Measurements from ENCODE around the genes DAB1, TACSTD2, FGGY and HOOK1.

GRCh38 chr1:57282871-57283192 lies 141.0 kb downstream of the DAB1 start:
- PRO-cap: no peak

- PRO-cap: no peak
Measured at GRCh38 chr1:57423638-57424617, at the start of gene DAB1. Gene DAB1 (minus strand): TSS chr1:57424060.

- PRO-cap: bidirectional peak, plus-strand start at chr1:58577567, minus-strand start at chr1:58577252
Measured at GRCh38 chr1:58576843-58577725, at the start of gene TACSTD2. Gene TACSTD2 (minus strand): TSS chr1:58577252.

DNA sequence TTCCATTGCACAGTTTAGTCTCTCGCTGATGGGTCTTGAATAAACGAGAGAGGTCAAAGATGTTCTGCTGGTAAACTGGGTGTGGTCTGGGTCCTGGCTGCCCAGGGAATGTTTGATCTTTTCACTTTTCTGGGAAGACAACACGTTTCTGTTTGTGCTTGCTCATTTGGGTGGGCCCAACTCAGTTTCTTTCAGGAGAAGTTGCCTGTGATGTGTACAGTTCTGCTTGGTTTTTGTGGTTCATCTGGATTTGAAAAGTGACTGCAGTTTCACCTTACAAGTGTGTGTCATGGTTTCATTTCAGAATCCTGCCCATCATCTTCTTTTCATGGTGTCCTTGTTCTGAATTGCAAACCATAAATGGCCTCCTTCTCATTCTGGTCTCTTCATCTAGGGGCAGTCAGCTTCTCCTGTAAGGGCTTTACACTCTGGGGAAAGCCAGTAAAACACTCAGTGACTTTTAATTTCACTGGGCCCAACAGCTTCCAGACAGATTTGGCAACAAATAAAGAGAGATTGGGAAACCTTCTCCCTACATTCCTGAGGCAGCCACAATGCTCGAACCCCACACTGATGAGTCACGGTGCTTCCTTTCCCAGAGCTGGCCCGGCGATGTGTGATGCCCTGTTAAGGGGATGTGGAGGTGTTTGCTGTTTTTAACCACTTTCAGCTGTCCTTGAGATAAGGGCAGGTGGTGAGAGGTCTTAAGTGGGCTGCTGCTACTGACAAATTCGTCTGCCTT lies 7.3 kb upstream of the TACSTD2 start:
- PRO-cap: no peak

- PRO-cap: no peak
Measured at GRCh38 chr1:58763025-58763707, 20.7 kb downstream of the JUN start.

DNA sequence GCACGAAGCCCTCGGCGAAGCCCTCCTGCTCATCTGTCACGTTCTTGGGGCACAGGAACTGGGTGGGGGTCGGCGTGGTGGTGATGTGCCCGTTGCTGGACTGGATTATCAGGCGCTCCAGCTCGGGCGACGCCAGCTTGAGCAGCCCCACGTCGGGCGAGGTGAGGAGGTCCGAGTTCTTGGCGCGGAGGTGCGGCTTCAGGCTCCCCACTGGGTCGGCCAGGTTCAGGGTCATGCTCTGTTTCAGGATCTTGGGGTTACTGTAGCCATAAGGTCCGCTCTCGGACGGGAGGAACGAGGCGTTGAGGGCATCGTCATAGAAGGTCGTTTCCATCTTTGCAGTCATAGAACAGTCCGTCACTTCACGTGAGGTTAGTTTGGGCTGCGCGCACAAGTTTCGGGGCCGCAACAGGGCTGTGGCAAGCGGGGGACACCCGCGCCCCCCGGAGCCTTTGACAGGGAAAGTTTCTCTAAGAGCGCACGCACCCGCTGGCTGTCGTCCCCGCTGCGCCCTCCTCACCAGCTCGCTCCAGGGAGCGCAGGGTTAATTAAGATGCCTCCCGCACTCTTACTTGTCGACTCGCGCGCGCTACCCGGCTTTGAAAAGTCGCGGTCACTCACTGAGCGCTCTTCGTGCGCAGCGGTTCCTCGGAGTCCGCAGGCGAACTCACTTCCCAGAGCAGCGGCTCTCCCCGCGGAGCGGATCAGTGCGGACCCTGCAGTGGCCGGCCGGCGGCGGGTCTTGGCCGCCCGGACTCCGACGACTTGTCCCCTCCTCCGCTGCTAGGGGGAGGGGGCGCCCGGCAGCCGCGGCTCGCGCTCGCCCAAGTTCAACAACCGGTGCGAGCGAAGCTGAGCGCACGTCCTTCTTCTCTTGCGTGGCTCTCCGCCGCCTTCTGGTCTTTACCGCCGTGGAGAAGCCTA lies 860 bp downstream of the JUN start:
- PRO-cap: bidirectional peak, plus-strand start at position 602 of the sequence, minus-strand start at position 465 of the sequence; bidirectional peak, plus-strand start at position 833 of the sequence, minus-strand start at position 872 of the sequence

- PRO-cap: bidirectional peak, plus-strand start at chr1:58816357, minus-strand start at chr1:58816356; bidirectional peak, plus-strand start at chr1:58816476, minus-strand start at chr1:58816422
Measured at GRCh38 chr1:58816087-58816754, 32.4 kb upstream of the JUN start.

- PRO-cap: no peak
Measured at GRCh38 chr1:58898775-58899646, 115.2 kb upstream of the JUN start.

DNA sequence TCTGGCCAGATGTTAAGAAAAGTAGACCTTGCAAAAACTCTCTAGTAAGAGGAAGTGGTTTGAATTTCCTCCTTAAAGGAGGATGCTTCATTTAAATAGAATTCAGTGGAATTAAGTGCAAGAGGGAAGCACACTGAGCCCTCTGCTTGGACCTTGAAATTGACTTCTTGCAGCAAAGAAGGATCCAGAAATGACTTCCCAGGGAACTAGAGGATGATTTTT lies 195.4 kb upstream of the JUN start:
- PRO-cap: no peak

DNA sequence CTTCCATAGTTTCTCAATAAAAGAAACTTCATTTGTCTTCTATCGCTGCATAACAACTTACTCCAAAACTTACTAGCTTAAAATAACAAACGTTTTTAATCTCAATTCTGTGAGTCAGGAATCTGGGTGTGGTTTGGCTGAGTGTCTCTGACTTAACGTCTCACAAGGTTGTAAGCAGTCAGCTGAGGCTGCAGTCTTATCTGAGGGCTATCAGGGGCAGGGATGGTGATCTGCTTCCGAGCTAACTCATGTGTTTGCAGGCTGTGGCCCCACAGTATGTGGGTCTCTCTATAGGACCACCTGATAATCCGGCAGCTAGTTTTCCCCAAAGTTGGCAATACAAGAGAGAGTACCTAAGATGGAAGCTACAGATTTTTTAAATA lies 234.2 kb upstream of the FGGY start:
- PRO-cap: no peak

DNA sequence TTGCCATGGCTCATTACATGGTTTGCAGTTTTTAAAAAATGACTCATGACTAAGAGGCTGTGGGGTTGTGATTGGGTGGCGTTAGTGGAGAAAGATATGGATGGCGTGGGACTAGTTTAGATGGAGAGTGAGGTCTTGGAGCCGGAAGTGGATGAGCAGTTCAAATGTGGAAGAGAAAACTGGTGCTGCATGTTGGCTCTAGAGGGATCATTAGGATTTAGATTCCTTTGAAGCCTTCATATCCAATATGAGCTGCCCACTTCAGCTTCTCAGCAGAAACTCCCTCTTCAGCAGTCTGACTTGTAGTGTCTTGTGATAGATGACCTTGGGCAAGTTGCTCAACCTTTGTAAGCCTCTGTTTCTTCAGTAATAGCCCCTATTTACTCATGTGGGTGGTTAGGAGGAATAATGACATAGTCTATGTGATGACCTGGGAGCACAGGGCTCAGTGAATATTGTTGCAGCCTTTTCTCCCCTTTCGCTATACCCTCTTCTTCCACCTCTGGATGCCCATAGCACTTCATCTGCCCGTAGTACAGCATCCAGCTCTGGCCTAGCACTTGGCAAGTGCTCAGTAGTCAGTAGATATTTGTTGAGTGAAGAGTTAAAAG lies 6.4 kb upstream of the FGGY start:
- PRO-cap: no peak

DNA sequence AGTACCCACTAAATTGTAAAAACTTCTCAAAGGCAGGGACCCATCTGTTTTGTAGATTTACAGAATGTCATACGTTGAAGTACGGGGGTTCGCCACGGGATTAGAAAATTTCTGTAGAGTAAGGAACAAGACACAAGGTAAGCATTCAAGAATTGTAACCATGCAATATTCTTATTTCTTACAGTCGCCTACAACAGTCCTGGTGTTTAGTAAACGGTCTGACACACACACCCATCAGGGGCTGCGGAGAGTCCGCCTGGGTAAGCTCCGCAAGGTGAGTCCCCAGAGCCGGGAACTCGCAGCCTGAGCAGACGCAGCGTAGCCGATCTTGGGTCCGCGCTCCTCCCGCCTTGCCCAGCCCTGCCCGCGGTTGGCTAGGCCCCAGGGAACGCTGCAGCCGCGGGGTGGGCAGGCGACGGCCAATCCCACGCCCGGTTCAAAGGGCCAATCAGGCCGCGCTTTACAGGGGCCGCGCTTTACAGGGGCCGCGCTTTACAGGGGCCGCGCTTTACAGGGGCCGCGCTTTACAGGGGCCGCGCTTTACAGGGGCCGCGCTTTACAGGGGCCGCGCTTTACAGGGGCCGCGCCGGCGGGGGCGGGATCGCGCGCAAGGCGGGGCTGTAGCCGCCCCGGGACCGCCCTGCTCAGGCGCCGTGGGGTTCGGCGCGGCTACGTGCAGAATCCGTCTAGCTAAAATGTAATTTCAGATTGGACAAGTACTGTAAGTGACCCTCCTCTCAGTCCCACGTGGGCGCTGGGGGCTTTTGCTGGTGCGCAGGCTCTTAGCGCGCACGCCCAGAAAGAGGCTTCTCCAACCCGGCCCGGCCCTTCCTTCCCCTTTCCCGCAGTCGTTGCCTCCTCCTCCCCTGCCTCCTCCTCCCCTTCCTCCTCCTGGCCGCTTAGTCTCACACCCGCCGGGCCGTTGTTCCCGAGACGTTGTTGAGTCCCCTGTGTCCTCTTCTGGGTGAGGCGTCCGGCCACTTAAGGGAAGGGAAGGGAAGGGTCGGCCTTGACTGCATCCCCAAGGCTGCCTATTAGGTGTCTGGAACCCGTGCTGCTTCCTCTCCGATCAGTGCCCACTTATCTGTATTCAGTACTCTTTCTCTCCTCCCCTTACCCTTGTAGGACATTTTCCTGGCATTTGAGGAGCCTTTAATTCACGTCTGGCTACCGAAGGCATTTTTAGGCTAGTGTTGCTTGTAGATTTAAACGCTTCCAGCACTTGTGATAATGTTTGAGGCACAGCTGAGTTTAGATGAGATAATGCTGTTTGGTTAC lies at the start of gene FGGY:
FGGY (plus strand) TSS at position 908 of the 1,278 bp plus-strand sequence.
- PRO-cap: bidirectional peak, plus-strand start at position 285 of the sequence, minus-strand start at position 362 of the sequence; bidirectional peak, plus-strand start at position 908 of the sequence, minus-strand start at position 697 of the sequence

DNA sequence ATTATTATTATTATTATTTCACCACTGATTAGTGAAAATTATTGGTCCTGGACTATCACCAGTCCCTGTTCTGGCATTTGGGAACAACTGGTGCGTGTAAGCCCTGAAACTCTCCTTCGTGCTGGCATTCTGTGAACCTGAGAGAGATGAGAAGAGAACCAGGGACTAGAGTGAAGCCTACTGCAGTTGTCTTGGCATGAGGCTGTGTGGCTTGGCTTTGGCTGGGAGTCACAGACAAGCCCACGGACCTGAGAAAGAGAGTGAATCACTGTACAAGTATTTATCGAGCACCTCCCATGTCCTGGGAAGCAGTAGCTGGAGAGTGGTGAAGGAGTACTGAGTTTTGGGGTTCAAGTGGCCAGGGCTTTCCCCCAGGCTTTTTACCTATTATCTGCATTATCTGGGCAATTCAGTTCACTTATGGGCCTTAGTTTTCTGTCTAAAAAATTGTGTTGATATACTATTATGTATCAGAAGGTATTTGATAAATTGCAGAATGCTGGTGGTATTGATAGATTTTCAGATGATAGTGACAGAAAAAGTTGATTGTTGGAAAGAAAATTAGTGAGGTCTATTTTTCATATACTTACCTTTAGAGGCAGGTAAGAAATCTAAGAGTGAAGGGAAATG lies 63.4 kb downstream of the FGGY start:
- PRO-cap: no peak

GRCh38 chr1:59390398-59390731 lies 93.5 kb downstream of the FGGY start:
- PRO-cap: no peak

- PRO-cap: no peak
Measured at GRCh38 chr1:59498814-59499063, 201.8 kb downstream of the FGGY start.

GRCh38 chr1:59814720-59815766 lies at the start of gene HOOK1:
Gene HOOK1 (plus strand): TSS chr1:59814949.
- PRO-cap: bidirectional peak, plus-strand start at chr1:59815039, minus-strand start at chr1:59814499

GRCh38 chr1:59815767-59816382 lies 1.1 kb downstream of the HOOK1 start:
- PRO-cap: bidirectional peak, plus-strand start at chr1:59816095, minus-strand start at chr1:59816099

DNA sequence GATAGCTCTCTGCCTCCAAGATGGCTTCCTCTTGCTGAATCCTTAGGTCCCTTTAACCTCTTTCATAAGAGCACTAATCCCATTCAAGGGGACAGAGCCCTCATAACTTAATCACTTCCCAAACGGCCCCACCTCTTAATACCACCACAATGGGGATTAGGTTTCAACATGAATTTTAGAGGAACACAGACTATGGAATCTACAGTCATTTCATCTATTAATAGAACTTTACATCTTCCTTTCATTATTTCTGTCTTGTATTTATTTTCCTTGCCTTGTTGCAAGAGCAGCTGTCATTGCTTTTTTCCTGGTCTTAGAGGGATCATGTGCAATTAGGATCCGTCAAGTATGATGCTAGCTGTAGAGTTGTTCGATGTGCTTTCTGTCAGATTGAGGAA lies 30.4 kb downstream of the HOOK1 start:
- PRO-cap: no peak

GRCh38 chr1:59862516-59863509 lies 48.1 kb downstream of the HOOK1 start:
- PRO-cap: no peak

- PRO-cap: no peak
Measured at GRCh38 chr1:59936205-59936747, 9.7 kb upstream of the CYP2J2 start.

Measured in type B pancreatic cell (in vitro differentiated cells).